Measurements from ENCODE around the gene ZFR.

GRCh38 chr5:31530643-31531341 is 1.1 kb downstream of the DROSHA start:
- PRO-cap: no peak
CAGE:
- cytosol, long polyA plus RNA: no peak
- long polyA plus RNA: no peak
- nucleus, long polyA plus RNA: no peak

DNA sequence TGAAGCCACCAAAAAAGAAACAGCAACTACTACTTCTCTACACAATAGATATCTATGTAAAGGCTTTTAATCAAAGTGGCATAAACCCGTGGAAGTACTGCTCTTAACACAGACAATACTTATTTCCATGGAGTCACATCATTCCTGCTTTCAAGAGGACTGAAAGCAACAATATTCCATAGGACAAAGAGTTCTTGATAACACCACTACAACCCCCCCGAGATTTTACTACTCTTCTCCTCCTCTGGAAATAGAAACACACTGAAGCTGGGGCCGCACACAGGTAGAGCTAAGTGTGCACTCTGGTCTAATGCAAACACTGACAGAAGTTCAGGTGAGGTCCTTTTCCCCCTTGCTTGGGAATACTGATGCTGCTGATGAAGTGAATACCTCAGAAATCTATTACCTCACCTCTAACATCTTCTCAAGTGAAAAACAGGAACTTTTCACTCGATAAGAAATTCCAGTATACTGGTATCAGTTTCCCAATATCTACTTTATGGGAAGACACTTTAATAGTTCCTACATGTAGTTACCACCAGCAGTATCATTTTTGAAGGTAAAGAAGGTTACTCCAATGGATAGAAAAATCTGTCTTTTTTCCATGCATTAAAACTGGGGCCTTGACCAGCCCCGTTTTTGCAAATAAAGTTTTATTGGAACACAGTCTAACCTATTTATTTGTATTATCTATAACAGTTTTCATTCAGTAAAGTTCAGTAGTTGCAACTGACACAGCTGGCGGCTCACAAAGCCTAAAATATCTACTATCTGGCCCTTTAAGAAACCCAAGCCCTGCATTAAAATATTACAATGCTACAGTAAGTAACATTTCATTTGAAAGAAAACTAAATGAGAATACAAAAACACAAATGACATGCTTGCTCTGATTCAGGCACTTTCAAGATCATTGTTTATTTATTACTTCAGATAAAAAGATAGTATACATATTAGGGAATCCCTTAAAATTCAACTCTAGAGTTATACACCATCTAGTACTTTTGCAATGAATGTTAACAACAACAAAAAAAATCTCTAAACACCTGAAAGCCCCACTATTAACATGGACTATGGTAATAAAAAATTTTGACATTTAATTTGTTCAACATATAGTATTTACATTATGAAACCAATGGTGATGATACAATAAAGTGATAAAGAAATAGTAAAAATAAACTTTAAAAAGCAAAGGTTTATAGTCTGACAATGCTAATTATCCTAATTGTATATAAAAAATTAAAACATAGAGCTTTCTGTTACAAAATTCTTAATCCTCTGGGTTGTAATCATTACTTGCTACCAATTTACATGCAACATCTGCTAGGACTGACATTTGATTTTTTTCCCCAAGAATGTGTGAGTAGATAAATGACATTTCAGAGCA is 49.8 kb downstream of the GOLPH3 start:
- PRO-cap: no peak
CAGE:
- cytosol, long polyA plus RNA: no peak
- long polyA plus RNA: no peak
- nucleus, long polyA plus RNA: no peak

DNA sequence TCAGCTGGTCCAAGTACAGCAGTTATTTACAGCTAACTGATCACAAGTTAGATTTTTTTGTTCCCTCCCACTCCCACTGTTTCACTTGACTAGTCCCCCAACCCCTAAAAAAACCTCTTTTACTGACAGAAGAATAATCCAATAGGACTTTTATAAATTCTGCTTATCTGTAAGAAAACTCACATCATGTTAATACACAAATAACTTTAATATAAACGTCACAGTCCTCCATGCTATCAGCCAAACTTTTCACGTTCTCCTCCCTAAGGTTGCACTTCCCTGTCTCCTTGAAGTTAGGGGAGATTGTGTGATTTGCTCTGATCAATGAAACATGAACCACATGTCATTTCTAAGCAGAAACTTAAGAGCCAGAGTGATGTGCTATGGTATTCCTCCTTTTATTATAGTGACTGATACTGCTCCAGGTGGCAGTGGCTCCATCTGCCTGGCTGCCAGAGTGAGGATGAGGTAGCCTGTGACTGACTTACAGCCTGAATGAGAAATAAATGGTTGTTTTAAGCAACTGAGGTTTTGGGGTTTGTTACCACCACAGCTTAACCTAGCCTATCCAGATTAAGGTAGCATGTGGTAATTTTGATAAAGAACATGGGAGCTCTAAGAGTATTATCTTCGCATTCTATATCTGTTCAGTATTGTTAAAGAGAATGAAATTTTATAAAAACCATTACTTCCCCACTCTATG is 39.2 kb downstream of the GOLPH3 start:
- PRO-cap: no peak
CAGE:
- cytosol, long polyA plus RNA: no peak
- long polyA plus RNA: no peak
- nucleus, long polyA plus RNA: no peak

DNA sequence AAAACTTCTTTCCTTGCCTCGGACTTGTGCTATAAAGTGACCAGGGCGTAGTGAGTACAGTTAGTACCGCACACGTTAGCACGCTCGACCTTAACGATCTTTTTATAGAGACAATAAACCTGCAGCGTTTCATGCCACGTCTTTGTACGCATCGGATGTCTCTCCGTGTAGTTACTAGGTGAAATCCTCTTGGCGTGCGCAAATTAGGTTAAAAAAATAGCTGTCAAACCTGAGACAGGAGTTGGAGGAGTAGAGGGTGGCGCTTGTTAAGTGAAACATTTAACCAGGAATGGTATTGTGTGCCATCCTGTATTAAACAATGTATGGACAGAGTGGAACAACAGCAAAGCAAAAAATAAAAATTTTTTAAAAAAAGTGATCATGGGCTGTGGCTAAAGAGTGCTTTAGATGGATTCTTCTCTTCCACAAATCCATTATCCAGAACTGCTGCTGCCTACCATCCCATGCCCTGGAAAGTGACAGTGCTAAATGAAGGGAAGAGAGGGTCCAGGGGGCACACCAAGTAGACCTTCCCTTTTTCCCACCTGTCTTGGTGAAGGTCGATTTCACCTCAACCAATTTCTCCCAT is 869 bp upstream of the GOLPH3 start:
- PRO-cap: bidirectional peak, plus-strand start at position 310 of the sequence, minus-strand start at position 33 of the sequence
CAGE:
- cytosol, long polyA plus RNA: no peak
- long polyA plus RNA: no peak
- nucleus, long polyA plus RNA: no peak

DNA sequence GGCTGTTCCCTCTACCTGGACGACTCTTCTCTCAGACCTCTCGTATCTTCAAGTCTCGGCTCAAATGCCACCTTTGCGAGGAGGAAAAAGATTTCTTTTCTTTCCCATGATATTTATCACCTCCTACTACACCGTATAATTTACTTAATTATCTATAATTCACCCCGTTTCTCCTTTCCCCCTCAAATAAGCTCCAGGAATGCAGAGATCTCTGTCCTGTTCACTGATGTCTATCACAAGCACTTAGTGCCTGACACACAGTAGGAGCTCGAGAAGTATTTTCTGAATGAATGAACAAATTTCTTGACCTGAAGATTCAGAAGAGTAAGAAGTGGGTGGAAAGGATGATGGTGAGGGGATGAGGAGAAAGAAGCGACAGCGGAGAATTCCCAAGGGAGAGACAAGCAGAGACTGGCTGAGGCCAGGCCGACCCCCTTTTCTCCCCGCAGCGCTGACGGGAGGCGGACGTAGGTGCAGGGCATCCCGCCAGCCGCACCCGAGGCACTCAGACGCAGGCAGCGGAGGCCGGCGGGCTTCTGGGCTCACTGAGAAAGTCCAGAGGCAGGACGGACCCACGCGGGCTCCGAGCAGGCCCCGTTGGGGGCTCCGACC is 827 bp downstream of the MTMR12 start:
- PRO-cap: unidirectional peak, plus-strand start at position 504 of the sequence
CAGE:
- cytosol, long polyA plus RNA: no peak
- long polyA plus RNA: no peak
- nucleus, long polyA plus RNA: no peak

GRCh38 chr5:32444405-32445196 is at the start of gene ZFR:
TSS of gene ZFR (minus strand) at chr5:32444740.
- PRO-cap: bidirectional peak, plus-strand start at chr5:32444799, minus-strand start at chr5:32444740
CAGE:
- cytosol, long polyA plus RNA: start-site peak on the minus strand at chr5:32444667-32444746, 3,683 and 4,553 reads in 2 replicates
- long polyA plus RNA: start-site peak on the minus strand at chr5:32444666-32444717, 1,091 and 942 reads in 2 replicates
- nucleus, long polyA plus RNA: start-site peak on the minus strand at chr5:32444667-32444743, 4,759 and 2,666 reads in 2 replicates

- PRO-cap: no peak
CAGE:
- cytosol, long polyA plus RNA: no peak
- long polyA plus RNA: no peak
- nucleus, long polyA plus RNA: no peak
These were observed 637 bp downstream of the SUB1 start for GRCh38 chr5:32585665-32586722.

- PRO-cap: no peak
CAGE:
- cytosol, long polyA plus RNA: no peak
- long polyA plus RNA: no peak
- nucleus, long polyA plus RNA: no peak
These were observed 20.3 kb downstream of the SUB1 start for GRCh38 chr5:32605497-32606130.

DNA sequence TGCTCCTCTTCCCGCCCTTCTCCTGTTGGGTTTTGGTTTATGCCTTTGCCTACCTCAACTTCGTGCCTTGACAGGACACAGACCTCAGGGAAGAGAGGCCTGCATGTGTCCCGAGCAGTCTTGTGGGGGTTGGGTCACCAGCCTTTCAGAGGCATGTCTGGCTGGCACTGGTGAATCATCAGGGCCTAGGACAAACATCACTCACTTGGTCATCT is 56.8 kb downstream of the NPR3 start:
- PRO-cap: no peak
CAGE:
- cytosol, long polyA plus RNA: no peak
- long polyA plus RNA: no peak
- nucleus, long polyA plus RNA: no peak

DNA sequence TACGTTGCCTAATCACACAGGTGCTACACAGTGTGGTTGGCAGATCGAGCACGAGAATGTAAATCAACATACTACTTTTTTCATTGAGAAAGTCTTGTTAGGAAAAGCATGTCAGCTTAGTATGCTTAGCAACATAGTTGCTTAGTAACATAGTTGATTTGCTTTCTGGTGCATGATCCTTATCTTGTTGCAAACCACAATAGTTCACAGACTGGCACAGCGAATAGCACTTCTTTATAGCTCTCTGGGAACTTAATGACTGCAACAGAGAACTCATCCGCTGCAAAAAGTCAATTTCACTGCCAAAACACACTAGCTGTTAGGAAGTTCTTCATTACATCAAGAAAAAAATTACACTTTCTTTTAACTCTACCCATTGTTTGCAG is 201.4 kb downstream of the TARS1 start:
- PRO-cap: no peak
CAGE:
- cytosol, long polyA plus RNA: no peak
- long polyA plus RNA: no peak
- nucleus, long polyA plus RNA: no peak

DNA sequence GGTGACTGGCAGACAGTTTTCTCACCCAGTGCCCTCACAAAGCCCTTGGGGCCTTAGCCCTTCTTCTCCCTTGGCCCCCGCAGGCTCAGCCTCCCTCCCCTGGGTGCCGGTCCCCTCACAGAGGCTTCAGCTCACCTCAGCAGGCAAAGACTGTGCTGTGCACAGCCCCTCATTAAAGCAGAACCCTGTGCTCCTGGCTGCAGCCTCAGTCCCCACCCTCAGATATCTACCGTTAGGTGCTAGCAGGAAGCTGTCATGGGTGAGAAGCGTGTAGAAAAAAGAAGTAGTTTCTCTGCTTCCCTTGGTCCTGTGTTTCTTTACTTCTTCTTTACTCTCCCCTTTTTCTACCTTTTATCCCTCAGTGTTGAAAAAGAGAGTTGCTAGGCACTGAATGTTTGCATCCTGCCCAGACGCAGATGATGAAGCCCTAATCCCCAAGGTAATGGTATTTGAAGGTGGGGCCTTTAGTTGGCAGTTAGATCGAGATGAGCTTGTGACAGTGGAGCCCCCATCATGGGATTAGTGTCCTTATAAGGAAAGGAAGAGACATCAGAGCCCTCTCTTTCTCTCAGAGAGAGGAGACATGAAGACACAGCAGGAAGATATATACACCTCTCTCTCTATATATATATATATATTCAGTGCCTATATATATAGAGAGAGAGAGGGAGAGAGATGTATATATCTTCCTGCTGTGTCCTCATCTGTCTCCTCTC is 205.5 kb downstream of the ADAMTS12 start:
- PRO-cap: no peak
CAGE:
- cytosol, long polyA plus RNA: no peak
- long polyA plus RNA: no peak
- nucleus, long polyA plus RNA: no peak

DNA sequence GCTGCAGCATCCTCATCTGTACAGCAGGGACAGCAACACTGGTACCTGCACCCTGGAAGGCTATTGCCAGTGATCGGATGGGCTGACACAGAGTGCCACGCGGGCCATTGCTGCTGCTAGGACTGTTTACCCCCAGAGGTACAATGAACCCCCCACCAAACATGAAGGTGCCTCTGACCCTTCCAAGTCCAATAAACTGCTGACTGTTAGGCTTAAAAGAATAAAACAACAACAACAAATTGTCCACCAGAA is 1.0 kb downstream of the ADAMTS12 start:
- PRO-cap: no peak
CAGE:
- cytosol, long polyA plus RNA: no peak
- long polyA plus RNA: no peak
- nucleus, long polyA plus RNA: no peak

DNA sequence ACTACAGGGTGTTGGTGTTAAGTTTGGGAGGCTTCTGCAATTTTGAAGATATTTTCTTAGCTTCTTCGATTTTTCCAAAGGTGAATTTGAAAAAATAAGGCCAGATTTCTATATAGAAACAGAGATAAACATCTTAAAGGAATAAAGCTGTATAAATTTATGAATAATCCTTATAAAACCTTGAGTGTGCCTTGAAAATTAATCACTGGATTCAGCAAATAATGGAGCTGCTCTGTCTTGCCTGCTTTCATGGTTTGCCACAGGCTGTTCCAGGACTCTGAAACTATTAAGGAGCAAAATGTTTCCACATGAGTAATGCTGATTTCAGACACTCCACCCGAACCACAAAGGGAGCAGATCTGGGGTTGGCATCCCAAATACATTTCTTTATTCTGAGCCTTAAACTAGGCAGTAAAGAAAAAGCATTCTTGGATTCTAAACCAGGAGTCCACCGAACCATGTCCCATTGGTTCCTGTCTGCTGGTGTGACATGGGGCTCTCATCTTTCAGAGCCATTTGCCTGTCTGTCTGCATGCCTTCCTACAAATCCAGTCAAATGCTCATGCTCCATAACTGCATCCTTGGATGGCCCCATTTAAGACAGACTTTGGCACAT is 10.1 kb upstream of the C1QTNF3 start:
- PRO-cap: no peak
CAGE:
- cytosol, long polyA plus RNA: no peak
- long polyA plus RNA: no peak
- nucleus, long polyA plus RNA: no peak

GRCh38 chr5:34484094-34484536 is 172.0 kb upstream of the RAI14 start:
- PRO-cap: no peak
CAGE:
- cytosol, long polyA plus RNA: no peak
- long polyA plus RNA: no peak
- nucleus, long polyA plus RNA: no peak

GRCh38 chr5:34485934-34486528 is 170.1 kb upstream of the RAI14 start:
- PRO-cap: no peak
CAGE:
- cytosol, long polyA plus RNA: no peak
- long polyA plus RNA: no peak
- nucleus, long polyA plus RNA: no peak

DNA sequence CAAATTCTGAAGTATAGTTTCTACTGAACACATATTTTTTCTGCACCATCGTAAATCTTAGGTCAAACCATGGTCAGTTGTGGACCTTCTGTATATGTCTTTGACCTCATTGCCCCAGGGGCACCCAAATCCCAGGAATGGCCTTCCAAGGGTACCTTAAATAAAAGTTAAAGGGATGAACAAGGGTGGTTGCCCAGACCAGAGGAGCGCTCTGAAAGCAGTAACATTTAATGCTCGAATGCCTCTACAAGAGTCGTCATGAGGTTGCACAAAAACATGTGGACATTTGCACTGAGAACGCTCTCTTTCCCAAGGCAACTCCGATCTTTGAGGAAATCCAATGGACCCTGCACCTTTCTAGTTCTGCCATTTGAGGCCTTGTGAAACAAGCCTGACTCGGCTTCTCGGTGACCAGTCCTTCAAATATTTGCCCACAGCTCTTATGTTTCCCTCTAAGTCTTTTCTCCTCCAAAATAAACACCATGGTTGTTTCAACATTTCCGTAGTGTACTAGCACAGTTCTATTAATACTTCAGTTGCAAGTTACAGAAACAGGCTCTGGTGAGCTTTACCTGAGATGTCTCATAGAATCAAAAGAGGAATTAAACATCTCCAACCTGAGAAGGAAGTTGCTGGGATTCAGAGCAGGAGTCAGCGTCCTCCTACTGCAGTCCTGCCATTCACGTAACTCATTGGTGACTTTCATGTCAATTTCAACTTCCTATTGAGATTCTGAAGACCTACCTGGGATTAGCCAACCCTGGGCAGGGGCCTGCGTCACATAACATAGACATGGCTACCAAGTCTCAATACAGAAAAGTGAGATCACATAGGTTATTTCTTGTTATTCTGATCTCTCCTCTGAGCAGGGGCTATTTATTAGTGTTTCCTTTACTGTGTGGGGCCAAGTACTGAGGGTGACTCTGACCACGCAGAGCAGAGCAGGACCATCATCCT is 168.8 kb upstream of the RAI14 start:
- PRO-cap: no peak
CAGE:
- cytosol, long polyA plus RNA: no peak
- long polyA plus RNA: no peak
- nucleus, long polyA plus RNA: no peak

DNA sequence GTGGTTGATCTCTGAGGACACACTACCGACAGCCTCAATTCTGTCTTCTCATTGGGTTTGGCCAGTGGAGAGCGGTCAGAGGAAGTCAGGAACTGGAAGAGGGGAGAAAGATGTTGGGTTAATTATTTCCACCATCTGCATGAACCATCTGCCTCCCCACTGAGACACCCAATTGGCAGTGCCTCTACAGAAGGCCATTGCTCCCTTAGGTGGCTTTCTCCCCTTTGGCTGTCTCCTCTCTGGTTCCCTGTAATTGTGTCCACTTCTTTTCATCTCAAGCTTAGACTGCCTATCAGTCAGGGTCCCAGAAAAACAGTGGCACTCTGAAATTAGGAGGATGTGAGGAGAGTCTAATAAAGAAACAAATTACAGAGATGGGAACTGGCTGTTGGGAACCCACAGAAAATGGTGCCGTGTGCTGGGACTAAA is 154.2 kb upstream of the RAI14 start:
- PRO-cap: no peak
CAGE:
- cytosol, long polyA plus RNA: no peak
- long polyA plus RNA: no peak
- nucleus, long polyA plus RNA: no peak

DNA sequence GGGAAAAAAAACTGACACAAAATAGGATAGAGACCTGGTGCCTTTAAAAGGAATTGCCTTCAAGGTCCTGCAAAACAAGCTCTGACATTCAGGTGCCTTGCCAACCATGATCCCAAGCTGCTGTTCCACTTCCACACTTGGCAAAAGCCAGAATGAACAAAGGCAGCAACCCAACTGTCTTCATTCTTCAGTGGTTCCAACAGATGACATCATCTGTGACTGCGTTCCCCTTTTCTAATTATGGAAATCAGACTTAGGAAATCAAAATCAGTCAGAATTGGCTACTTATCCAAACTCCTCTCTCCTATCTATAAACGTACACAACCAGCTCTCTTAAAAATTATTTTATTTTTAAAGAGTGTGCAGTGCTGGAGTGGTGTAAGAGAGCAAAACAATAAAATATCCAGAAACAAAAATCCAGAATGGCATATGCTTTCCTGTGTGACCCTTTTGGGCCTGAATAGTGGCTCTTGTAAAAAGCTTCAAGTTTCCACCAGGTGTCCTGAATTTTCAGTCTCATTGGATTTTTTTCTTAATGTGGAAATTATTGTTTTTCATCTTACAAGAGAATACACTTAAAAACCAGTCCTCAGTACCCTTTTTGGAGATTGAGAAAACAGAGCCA is 103.8 kb upstream of the RAI14 start:
- PRO-cap: no peak
CAGE:
- cytosol, long polyA plus RNA: no peak
- long polyA plus RNA: no peak
- nucleus, long polyA plus RNA: no peak

GRCh38 chr5:34586059-34586509 is 70.0 kb upstream of the RAI14 start:
- PRO-cap: no peak
CAGE:
- cytosol, long polyA plus RNA: no peak
- long polyA plus RNA: no peak
- nucleus, long polyA plus RNA: no peak

GRCh38 chr5:34756946-34757624 is 81.9 kb upstream of the TTC23L start:
- PRO-cap: no peak
CAGE:
- cytosol, long polyA plus RNA: no peak
- long polyA plus RNA: no peak
- nucleus, long polyA plus RNA: no peak

Data from A549 (cell line).